ENCODE data around the gene SPATA13.

DNA sequence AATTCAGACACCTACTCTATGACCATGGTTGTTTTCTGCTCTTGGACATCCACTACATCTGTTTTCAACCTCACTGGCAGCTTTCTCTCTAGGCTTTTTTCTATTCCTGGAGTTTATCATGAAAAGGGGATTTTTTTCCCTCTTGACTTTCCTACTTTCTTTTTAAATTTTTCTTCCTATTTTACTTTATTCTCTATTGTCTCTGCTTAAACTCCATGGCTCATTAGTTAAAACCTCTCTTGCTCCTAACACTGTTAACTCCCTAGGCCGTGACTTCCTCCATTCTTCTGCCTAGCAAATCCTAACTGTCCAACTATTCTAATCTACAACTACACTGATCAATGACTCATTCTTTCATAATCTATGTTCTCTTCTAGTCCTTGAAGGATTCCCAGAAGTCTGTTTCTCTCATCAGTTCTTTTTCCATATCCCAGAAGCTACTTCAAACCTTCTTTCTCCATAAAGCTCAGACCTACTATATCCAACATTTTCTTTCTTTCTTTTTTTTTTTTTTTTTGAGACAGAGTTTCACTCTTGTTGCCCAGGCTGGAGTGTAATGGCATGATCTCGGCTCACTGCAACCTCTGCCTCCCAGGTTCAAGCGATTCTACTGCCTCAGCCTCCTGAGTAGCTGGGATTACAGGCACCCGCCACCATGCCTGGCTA is 66.9 kb downstream of the MICU2 start:
- RRBS = no CpG with 5 or more reads among the region's 4 CpGs

DNA sequence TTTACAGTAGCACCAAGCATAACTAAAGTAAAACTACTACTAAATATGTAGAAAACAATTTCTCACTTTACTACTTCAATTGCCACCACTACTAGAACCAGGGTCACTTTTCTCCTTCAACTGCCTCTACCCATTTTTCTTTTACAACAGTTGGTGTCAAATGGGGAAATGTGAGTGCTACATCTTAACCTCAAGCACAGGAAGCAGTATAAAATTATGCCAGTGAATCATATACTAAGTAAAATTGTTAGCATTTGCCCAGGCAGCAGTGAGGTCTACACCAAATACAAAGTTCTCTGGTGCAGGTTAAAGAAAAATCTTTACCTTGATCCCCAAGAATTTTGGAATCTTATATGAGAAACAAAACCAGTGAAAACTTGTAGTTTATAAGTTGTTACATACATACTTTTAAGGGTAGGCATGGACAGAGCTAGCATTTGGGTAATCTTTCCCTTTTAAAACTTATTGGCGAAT is 24.0 kb downstream of the MICU2 start:
- RRBS = no CpG with 5 or more reads among the region's 1 CpG

- RRBS = 2% methylated on average over 32 of the region's 65 CpGs
Observed at GRCh38 chr13:21675085-21676139, 4.5 kb downstream of the FGF9 start.

- RRBS = no CpG with 5 or more reads among the region's 11 CpGs
Observed at GRCh38 chr13:21676369-21677248, 5.7 kb downstream of the FGF9 start.

GRCh38 chr13:21832523-21832722 is 161.6 kb downstream of the FGF9 start:
- RRBS = no CpG with 5 or more reads among the region's 3 CpGs

DNA sequence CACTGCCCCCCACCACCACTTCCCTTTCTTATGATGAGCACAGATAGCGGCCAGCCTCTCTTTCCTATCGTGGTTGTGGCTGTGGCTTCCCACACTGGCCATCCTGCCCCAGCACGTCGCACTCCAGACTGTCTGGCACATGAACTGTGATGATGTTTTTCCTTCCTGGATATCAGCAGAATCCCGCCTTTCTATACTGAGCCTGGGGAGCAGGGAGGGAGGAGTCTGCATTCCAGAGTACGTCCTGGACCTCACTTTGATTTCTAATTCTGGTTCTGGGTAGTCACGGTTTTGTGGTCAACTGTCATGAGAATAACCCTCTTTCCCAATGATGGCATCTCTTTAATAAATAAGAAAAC is 315.1 kb downstream of the FGF9 start:
- RRBS = no CpG with 5 or more reads among the region's 7 CpGs

- RRBS = no CpG with 5 or more reads among the region's 28 CpGs
Observed at GRCh38 chr13:22040695-22041514, 370.0 kb downstream of the FGF9 start.

DNA sequence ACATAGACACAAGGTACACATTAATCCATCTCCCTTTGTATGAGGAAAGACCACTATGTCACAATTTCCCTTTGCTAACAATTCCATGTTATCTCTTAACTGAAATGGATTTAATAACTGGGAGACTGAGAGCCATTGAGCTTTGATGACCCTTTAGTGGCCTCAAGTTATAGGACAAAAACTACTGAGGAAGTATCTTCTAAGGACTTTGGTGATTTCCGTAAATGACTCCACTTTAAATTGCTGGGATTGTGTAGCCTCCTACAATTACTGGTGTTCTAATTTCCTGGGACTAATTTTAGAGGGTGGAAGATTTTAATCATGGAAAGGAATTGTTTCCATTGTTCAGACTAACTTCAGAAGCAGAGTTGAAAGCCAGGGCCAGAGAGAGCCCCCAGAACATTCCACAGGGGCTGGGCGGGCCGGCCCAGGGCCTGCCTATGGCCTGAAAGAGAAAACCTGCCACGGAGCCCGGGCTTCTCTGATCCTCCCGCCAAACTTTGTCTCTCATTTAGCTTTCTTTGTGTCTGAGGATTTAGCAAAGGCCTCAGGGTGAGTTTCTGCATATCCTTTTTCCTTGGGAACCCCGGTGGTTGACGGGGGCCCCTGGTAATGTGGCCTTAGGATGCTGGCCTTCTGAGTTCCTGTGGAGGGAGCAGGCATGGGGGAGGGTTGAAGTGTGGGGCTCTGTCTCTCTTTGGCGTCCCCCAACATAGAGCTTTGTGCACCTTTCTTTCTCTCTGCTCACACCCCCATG is 539.2 kb downstream of the FGF9 start:
- RRBS = 81% methylated on average over 3 of the region's 9 CpGs

GRCh38 chr13:22218557-22219215 is 547.8 kb downstream of the FGF9 start:
- RRBS = no CpG with 5 or more reads among the region's 7 CpGs

- RRBS = no CpG with 5 or more reads among the region's 10 CpGs
Observed at GRCh38 chr13:23354434-23355129, 78.9 kb downstream of the SACS start.

DNA sequence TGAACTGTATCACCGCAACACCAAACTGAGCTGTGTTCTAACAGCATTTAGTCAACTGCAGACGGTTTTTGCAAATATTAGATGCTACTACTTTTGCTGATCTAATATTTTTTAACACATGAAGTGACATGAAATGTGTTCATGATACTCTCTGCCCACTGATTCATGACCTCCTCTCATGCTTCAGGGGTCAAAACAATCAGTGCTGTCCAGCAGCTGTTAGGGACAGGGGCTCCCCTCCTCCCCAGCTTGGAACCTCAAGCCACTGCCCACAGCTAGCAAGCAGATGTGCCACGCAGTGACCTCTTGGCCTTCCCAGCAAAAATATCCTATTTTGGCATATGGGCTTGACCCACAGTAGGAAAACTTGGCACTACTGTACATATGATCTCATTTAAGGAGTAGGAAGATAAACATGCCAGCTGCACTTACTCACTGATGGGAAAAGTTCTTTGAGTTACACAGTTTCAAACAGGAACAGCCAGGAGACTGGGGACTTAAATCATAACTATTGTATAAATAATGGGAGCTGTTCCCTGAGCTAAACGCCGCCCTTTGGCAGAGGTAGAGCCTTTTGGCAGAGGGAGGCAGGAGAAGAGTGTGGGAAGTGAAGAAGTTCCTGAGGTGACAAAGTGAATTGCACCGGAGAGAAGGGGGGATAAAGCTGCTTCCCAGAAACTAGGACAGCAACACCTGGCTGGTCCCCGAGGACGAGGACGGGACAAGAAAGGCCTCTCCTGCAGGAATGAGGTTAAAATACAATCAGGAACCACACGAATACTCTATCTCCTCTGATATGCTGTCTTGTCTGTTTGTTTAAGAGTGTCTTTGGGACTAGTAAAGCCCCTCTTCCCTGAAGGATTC is 6.1 kb downstream of the SACS start:
- RRBS = no CpG with 5 or more reads among the region's 10 CpGs

DNA sequence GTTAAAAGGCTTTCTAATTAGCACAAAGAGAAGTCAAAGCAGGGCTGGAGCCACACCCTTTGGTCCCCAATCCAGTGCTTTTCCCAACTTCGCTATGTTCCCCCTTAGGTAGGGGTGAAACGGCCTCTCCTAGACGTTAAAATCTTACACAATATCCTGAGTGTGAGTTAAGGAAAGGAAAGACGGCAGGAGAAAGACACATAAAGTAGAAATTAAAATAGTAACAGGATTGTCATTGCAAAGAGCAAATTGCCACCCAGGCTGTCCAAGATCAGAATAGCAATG is 2.3 kb downstream of the SACS start:
- RRBS = no CpG with 5 or more reads among the region's 4 CpGs

- RRBS = no CpG with 5 or more reads among the region's 6 CpGs
Observed at GRCh38 chr13:23637593-23638058, 67.4 kb downstream of the TNFRSF19 start.

DNA sequence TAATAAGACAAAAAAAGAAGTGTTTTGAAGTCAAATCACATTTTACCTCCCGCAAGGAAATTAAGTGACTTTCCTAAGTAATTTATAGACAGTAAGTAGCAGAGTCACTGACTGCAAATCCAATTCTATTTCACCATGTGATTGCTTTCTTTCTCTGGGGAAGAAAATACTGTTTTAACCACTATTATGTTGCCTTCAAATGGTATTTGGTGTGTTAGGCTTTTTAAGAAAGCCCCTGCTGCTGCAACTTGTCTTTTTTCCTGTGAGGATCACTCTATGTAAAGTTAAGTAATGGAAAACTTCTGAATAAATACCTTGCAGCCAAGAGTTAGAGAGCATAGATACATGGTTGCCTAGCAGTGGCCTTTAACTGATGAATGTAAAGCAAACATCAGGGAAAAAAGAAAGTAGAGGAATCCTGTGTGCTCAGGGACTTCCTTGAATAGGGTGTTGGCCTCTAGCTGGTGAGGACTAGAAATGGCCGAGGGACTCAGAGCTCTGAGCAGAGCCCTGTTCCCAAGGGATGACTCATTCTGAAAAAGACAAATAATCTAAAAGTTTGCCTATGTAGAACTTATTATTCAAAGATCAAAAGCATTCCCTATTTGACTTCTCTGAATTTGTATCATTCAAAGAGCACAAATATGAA is 135.8 kb downstream of the MIPEP start:
- RRBS = no CpG with 5 or more reads among the region's 2 CpGs

- RRBS = no CpG with 5 or more reads among the region's 4 CpGs
Observed at GRCh38 chr13:23794502-23795159, 94.6 kb downstream of the MIPEP start.

GRCh38 chr13:23966646-23966869 is 77.4 kb upstream of the MIPEP start:
- RRBS = no CpG with 5 or more reads among the region's 2 CpGs

DNA sequence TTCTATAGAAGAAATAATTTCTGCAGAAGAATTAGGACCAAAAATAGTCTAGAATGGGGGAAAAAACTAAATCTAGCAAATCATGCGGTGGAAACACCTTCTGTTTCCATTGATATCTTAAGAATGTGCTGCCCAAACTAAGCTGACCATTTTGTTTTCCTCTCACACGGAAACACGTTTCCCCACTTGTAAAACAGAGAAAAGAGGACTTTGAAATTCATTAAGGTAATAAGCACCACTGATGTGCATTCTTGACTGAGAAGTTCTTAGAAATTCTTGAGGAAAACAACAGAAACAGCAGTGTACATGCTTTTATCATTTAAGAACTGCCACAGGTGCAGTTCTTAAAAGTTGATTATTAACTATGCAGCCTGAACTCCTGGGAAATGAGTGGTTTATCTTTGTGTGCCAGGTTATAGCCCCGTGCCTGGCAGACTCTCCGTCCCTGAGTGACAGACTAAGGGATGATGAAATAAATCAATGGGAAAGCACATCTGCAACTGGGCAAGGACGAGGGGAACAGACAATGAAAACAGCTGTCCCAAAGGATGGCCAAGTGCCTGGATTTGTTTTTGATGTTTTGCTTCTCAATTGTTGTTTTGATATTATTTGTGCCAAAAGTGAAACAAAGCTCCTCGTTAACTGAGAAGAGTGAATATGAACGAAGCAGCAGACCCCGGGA is 84.5 kb upstream of the SPATA13 start:
- RRBS = no CpG with 5 or more reads among the region's 9 CpGs

DNA sequence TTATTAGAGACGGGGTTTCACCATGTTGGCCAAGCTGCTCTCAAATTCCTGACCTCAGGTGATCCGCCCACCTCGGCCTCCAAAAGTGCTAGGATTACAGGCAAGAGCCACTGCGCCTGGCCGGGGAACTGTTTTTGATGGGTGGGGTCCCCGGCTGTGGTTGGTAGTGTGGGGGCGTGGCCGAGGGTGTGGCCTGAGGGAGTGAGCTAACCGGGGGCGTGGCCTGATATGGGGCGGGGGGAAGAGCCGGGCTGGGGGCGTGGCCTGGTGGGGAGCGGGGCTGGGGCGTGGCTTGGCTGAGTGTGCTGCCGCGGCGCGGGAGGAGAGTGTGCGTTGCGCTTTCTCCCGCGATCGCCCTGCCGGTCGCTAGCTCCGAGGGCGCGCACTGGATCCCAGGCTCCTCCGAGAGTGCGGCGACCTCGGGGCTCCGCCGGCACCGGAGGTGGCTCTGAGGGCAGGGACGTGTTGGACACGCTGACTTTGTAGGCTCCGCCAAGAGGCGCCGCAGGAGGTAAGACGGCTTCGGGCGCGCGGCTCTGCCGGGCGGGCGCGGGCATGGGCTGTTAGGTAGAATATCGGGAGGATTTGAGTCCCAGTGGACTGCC is at the start of gene SPATA13:
SPATA13 (plus strand) TSS at position 299 of the 605 bp plus-strand sequence.
- RRBS = 1% methylated on average over 33 of the region's 51 CpGs

- RRBS = no CpG with 5 or more reads among the region's 8 CpGs
Observed at GRCh38 chr13:24224296-24224642, 63.7 kb downstream of the SPATA13 start.

DNA sequence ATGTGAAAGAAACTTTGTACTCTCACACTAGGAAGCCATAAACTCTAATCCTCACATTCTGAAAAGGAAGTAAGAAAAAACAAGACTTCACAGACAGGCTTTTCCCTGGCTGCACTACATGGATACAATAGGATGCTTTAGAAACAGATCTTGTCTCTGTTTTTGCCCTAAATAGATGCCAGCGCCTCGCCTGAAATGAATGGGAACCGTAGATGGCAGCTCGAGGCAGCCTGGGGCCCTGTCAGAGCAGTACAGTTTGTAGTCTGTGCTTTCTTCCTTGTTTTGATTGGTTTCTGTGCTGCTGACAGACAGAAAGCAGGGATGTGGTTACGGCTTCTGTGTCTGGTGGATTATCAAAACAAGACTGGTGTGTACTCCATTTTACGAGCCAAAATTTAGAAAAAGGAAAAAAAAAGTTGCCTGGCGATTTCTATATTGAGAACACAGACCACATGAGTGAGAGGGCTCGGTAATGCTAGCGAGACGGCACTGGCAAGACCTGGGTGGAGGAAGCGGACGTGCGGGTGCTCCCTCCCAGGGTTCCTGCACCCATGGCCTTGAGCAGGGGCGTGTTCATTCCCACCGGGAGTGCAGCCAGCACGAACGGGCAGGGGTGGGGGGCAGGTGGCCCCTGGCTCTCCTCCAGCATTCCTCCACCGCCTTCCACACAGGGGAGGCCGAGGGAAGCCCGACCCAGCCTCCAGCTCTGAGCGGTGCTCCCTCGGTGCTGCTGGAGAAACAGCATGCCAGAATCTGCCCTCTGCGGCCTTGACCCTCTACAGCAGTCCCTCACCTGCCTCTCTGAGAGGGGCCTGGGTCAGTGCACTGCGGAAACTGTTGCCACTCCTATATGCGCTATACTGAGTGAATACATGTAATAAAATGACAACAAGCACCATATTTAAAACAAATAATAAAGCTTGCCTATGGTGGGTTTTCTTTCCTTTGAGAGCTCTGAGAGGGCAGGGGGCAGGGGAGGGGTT is 37.5 kb upstream of the C1QTNF9 start:
- RRBS = no CpG with 5 or more reads among the region's 25 CpGs

All from T47D (cell line).